ENCODE data around the gene SYT2.

DNA sequence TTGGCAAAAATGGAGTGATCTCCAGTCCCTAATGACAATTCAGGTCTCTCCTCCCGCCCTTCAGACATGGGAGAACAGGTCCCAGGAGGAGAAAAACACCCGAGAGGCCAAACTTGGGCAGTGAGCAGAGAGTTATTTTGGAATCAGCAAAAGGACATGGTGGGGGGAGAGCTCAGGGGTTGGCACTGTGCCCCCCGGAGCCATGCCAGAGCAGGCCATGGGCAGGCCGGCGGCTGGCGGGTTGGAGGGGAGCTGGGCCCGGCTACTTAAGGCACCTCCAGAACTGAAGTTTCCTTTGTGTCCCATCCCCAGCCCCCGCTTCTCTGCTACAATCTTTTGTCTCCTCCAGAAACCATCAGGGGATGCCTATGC is 7.1 kb downstream of the LGR6 start:
- RRBS = no CpG with 5 or more reads among the region's 8 CpGs

- RRBS = 3% methylated on average over 33 of the region's 61 CpGs
Measured at GRCh38 chr1:202213895-202214828, 20.6 kb downstream of the LGR6 start.

- RRBS = no CpG with 5 or more reads among the region's 8 CpGs
Measured at GRCh38 chr1:202471871-202472443, 123.5 kb downstream of the PPP1R12B start.

GRCh38 chr1:202492915-202493338 is 144.4 kb downstream of the PPP1R12B start:
- RRBS = no CpG with 5 or more reads among the region's 4 CpGs

- RRBS = no CpG with 5 or more reads among the region's 4 CpGs
Measured at GRCh38 chr1:202516199-202516677, 167.7 kb downstream of the PPP1R12B start.

- RRBS = no CpG with 5 or more reads among the region's 3 CpGs
Measured at GRCh38 chr1:202545680-202546191, 164.5 kb downstream of the SYT2 start.

GRCh38 chr1:202578125-202578826 is 132.0 kb downstream of the SYT2 start:
- RRBS = no CpG with 5 or more reads among the region's 8 CpGs

DNA sequence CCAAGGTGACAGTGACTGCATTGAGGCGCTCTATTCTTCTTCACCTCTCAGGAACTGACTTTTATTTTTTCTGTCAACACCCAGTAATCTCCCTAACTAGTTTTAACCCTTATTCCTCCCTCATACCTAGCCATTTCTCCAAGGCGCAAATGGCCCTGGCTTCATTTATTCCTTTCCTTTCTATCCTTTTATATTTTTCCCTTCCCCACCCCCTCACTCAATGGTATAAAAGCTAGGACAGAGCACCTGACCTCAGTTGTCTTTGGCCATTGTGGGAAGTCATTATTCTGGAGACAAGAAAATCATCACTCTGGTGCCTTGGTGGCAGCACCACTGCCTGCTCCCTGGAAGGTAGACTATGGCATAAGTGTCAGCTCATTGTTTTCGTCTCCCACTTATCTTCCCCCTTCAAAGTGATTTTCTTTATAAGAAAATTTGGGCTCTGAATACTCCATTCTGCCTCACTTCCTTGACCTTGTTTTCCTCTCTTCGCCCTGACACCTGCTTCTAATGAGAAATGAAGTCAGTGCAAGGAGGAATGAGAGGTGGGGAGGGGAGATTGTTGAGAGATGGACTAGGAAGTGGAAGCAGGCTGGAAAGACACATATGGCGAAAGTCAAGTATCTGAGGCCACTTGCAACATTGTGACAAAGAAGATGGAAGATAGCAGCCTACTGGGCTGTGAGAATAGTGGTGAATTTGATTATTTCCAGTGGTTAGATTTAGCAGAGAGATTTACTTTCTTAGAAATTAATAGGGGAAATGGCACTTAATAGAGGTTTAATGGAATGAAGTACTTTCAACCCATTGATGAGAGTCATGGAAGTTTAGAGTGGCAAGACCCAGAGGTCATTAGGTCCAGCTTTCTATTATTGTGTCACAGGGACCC is 128.9 kb downstream of the SYT2 start:
- RRBS = no CpG with 5 or more reads among the region's 5 CpGs

GRCh38 chr1:202590726-202591462 is 119.4 kb downstream of the SYT2 start:
- RRBS = no CpG with 5 or more reads among the region's 9 CpGs

DNA sequence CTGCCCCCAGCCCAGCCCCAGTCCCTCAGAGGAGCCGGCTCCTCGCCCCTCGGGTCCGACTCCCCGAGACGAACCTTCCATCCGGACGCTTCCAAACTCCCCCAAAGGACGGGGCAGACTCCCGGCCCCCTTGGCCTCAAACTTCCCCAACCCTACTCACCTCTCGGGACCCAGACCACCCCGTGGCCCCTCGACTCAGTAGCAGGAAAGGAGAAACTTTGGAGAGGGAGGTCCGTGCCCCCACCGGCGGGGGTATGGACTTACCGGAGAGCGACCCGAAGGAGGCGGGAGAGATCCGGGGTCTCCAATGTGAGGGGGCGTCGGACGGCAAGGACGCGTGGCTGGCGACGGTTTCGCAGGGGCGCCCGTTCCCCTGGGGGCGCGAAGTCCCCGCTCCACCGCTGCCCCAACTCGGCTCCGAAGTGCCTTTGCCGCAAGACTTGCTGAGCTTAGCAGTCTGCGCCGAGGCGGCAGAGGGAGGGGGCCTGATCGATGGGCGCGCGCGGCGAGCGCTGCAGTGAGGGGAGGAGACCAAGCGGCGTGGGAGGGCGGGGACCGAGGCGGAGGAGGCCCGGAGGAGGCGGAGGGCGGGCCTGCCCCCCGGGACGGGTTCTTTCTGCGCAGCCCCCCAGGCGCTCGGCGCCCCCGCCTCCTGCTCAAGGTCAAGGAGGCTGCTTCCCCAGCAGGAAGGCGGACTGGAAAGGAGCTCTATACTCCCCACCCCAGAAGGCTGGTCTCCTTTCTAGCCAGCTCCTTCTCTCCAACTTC is at the start of gene SYT2:
Gene SYT2 (minus strand): TSS at position 461 of the 768 bp plus-strand sequence.
- RRBS = 3% methylated on average over 10 of the region's 64 CpGs

DNA sequence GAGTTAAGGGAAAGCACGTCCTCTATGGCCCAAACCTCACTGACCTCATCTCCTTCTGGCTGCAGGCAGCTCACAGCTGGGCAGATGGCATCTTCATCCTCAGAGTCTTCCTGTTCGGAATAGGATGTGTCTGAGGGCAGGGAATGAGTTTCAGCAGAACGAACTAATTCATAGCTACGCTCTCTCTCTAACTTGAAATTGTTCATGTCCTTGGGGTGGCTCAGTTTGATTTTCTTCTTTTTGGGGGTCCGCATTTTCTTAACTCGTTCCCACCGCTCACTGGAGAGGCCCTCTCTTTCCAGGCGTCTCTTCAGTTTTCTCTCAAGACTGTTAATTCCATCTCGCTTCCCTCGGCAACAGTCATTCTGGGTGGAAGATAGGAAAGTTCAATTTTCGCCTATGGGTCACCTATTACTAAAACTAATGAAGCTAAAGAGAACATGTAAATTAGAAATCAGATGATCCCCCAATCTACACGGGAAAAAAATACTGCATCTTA is 19.5 kb upstream of the SYT2 start:
- RRBS = no CpG with 5 or more reads among the region's 12 CpGs

GRCh38 chr1:202805400-202806144 is 2.6 kb downstream of the KDM5B start:
- RRBS = no CpG with 5 or more reads among the region's 2 CpGs

- RRBS = no CpG with 5 or more reads among the region's 11 CpGs
Measured at GRCh38 chr1:202865304-202865692, 23.7 kb downstream of the RABIF start.

DNA sequence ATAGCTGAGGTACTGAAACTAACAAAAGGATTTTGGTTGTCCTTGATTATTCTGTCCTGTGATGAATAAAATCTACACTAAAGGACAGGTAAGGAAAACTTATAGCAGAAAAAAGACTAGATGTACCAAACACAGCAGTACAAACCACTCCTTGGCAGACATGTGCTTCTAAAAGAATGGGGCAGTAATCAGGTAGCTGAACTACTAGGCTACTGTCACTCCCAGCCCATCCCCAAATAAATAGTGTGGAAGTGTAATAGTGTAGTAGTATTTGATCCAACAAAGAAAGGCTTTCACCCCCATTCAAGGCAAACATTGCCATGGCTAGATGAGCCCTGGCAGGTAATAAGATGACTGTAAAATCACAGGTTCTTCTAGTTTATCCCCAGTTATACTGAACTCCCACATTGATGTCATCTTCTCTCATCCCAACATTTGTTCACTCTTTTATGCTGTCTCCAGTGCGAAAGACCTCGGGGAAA is 2.4 kb upstream of the RABIF start:
- RRBS = no CpG with 5 or more reads among the region's 2 CpGs

DNA sequence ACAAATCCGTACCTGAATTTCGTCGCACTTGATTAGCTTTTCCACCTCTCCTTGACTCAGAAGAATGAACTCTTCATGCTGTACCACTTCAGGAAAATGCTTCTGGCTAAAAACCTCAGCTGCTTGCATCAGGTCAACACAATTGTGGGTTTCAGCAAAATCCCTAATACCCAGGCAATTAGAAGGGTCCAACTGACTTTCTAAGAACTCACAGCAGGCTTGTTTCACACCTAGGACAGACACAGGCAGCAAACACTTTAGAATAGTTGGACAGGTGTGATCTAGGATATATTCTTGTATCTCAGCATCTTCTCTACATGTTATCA is 8.9 kb downstream of the KLHL12 start:
- RRBS = no CpG with 5 or more reads among the region's 3 CpGs

DNA sequence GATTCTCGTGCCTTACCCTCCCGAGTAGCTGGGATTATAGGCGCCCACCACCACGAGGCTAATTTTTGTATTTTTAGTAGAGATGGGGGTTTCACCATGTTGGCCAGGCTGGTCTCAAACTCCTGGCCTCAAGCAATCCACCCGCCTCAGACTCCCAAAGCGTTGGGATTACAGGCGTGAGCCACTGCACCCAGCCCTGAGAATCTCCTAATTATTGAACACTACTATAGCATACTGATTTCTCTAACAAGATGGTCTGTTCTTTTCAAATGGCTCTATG is 13.2 kb upstream of the KLHL12 start:
- RRBS = no CpG with 5 or more reads among the region's 7 CpGs

DNA sequence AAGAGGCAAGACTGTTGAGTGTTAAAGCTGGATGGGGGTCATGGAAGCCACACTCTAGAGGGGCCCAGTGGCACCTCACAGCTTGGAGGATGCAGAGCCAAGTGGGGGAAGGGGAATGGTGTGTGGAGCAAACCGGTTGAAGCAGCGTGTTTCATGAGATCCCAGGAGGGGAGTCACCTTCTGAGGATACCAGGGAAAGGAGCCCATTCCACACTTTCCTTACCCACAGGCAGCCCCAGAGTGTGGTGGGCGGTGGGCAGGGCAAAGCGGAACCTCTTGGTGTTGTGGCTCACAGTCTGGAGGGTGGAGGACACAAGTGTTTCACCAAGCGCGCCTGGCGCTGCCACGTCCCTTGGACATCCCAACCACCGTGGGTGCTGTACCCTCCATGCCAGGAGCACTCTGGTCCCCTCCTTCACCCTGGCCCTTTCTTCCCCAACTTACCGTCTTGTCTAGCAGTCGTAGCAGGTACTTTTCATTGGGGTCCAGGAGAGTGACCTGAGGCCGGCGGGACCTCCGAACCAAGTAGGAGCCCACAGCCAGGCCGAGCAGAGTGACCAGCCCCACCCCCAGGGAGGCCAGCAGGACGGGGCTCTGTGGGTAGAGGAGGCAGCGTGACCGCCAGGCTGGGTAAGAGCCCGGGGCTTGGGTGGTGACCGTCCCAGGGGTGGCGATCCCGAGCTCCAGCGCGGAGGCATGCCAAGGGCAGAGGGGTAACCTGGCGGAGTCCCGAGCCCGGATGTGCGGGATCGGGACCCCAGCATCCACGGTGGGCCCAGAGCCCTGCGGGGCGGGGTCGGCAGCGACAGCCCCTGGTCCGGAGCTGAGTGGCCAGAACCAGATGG is 530 bp downstream of the CYB5R1 start:
- RRBS = 2% methylated on average over 14 of the region's 35 CpGs

DNA sequence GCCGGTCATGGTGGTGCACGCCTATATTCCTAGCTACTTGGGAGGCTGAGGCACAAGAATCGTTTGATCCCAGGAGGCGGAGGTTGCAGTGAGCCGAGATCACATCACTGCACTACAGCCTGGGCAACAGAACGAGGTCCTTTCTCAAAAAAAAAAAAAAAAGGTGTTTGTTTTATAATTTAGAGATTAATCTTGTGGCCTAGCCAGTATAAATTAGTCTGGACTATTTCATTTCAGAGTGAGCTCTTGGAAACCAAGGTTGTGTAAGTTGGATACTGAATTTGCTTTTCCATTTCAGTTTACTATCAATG is 3.8 kb upstream of the PPFIA4 start:
- RRBS = no CpG with 5 or more reads among the region's 6 CpGs

- RRBS = 3% methylated on average over 6 of the region's 20 CpGs
Measured at GRCh38 chr1:203026914-203027275, 604 bp downstream of the PPFIA4 start.

Data from HGPS cell (cell line).